Spleen (tissue), 7 donors: ENCODE measurements around a stretch of chr12.

DNA sequence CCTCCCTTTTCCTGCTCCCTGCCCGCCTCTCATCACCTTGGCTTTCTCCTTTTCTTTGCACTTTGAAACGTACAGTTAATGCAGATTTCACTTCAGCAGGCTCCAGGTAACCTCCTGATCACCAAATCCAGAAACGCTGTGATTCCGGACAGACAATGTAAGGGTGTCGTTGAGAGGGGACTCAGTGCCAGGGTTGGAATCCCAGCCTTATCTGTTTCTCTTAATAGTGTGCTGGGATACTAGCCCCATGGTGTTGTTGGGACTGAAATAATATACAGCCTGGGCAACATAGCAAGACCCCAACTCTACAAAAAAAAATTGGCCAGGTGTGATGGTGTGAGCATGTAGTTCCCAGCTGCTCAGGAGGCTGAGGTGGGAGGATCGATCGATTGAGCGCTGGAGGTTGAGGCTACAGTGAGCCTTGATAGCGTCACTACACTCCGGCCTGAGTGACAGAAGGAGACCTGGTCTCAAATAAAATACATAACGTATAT lies 1.2 kb downstream of the PEBP1 start:
- PRO-cap, 4 experiments = no peak in any of the 4 experiments
- RAMPAGE, long total RNA, 4 experiments = no peak in any of the 4 experiments

DNA sequence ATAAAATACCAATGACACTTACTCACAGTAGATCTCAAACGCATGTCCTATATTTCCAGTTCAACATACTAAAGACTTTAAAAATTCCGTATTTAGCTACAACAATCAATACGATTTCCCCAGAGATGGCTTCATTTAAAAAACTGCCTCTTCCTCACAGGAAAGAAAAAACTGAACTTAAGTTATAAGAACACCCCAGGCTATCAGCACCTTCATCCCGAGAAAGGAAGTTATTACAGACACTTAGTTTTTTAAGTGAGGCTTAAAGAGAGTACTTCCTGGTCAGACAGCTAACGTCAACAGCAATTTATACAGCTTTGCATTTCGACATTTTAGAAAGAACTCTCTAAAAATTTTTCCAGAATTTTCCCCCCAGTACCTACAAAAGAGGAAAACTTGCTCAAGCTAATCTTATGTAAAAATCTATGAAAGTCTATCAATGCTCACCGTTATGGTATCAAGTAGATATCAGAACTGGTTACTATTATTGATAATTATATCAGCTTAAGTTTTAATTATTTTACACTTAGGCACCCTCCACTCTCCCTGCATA lies 13.7 kb downstream of the TAOK3 start:
- PRO-cap, 4 experiments = peak in 3 of 4 experiments; most common plus-strand start position 271 of the sequence (in 2); most common minus-strand start position 226 of the sequence (in 3)
- RAMPAGE, long total RNA, 4 experiments = no peak in any of the 4 experiments

DNA sequence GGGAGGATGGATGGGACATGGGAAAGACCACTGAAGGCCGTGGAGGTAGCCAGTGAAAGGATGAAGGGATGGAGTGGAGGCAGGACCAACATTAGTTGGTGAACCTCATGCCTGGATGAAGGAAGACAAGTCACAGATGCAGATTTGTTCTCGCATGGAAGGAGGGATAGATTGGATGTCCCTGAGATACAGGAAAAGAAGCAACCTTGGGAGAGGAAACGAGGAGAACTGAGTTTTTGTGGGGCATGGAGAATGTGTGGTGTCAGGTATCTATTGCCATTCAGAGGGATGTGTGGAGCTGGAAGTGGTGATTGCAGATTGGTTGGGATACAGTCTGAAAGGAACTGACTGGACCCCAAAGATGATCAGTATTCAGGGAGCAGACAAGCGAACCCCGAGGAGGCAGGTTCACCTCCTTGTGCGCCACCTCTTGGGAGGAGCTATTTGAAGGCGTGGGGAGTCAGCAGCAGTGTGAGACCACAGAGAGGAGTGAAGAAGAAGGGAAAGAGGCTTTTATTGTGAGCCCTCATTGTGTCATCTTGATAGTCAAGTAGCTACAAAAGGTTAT lies 23.3 kb downstream of the SUDS3 start:
- PRO-cap, 4 experiments = no peak in any of the 4 experiments
- RAMPAGE, long total RNA, 4 experiments = no peak in any of the 4 experiments

GRCh38 chr12:119180370-119181560 lies 2.0 kb downstream of the HSPB8 start:
- PRO-cap, 4 experiments = peak in 4 of 4 experiments; most common plus-strand start chr12:119180950 (in 4); most common minus-strand start chr12:119180864 (in 2)
- RAMPAGE, long total RNA, 4 experiments = start-site peak on the plus strand in 2 of 4 experiments, at chr12:119181196-119181437 at its widest, 10 to 20 reads per replicate

DNA sequence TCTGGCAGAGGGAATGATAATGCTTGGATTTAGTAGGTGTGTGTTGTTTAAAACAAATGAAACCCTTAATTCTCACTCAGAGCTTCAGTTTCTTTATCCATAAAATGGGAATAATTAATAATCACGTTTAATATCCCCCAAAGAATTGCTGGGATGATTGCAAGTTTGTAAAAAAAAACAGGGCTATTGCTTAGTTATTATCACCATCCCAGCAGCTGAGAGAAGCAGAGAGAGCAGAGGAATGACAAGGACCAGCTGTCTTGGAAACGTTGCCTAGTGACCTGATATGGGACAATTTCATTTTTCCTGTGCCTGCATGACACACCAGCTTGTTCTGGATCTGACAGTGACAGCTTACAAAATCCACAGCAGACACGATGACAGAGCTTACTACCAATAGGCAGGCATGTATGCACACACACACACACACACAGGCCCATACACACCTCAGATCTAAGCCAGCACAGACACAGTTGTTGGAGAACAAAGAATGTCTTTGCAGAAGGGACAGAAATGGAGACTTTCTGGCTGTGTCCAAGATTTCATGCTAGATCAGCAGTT lies 25.3 kb downstream of the HSPB8 start:
- PRO-cap, 4 experiments = no peak in any of the 4 experiments
- RAMPAGE, long total RNA, 4 experiments = no peak in any of the 4 experiments

- PRO-cap, 4 experiments = no peak in any of the 4 experiments
- RAMPAGE, long total RNA, 4 experiments = no peak in any of the 4 experiments
These were observed 25.5 kb upstream of the CCDC60 start for GRCh38 chr12:119308930-119309544.

DNA sequence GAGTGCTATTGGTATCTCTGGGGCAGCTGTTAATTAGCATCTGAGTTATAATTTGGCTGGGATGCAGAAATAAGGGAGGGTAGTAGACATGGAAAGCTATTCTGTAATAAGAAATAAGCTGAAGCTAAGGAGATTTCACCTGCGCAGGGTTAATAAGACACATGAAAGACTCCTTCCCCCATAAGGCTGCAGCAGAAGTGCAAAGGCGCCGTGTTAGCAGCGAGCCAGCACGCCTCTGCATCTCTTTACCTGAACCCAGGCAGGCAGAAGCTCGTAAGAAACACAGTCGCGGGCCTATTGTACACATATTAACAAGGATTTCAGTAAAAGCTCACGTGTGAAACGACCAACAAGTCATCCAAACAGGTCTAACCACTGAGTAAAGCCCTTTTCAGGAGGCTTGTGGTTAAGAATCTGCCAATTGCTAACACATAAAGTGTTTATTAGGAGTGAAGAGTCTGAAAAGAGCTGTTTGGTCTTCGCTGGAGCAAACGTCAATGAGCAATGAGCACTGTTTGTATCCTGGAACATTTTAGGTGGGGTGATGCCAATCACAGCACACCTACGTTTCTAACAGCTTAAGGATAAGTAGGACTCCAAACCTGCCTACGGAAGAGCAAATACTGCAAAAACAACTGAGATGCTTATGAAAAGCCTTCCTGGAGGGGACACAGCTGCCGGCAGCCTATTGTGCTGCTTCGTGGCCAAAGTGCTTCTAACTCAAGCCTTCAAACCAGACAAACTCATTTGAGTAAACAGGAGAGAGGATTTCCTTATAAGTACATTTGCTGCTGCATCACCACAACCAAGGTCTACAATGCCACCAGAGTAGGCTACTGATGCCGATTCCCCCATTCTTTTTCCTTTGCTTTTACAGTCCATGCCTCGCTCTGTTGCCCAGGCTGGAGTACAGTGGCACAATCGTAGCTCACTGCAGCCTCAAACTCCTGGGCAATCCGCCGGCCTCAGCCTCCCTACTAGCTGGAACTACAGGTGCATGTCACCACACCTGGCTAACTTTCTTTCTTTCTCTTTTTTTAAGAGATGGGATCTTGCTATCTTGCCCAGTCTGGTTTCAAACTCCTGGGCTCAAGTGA lies 43.2 kb downstream of the PRKAB1 start:
- PRO-cap, 4 experiments = no peak in any of the 4 experiments
- RAMPAGE, long total RNA, 4 experiments = no peak in any of the 4 experiments

DNA sequence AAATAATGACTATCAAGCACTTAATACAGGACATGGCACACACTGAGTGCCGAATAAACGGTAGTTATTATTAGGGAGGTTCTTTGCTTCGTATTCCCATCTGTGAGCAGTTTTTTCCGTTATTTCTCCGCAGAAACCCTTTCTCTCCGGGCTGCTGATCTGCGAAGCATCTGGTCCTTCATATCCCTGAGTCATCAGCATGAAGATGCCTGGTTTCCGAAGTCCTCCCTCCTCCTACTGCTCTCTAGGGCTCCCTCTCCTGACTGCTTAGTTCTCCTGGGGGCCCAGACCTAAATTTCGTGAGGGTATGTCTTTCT lies 737 bp upstream of the BICDL1 start:
- PRO-cap, 4 experiments = no peak in any of the 4 experiments
- RAMPAGE, long total RNA, 4 experiments = no peak in any of the 4 experiments

DNA sequence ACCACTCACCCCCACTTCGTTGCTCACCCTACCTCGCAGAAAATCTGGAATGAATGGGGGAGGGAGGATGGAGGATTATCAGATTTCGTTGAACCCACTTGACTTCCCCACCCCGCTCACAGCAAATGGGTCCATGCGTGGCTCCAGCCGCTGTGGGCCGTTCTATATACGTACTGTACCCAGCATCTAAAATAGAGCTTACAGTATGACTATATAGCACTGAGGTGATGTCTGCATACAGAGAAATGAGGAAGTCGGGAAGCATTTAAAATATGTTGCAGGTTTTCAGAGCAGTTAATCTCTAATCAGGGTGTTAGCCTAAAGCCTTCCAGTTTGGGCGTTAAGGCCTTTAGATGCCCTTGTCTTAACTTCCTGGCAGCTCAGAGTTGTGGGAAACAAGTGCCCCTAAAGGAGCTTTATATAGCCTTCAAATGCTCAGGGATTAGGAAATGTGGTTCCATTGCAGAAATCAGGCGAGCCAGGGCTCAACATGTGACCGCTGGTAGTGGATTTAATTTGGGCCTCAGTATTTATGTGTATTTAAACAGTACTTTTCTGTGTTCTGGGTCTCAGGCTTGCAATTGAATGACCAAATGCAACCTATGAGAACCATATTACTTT lies 1.4 kb downstream of the BICDL1 start:
- PRO-cap, 4 experiments = no peak in any of the 4 experiments
- RAMPAGE, long total RNA, 4 experiments = no peak in any of the 4 experiments

GRCh38 chr12:120153192-120153879 lies 36.8 kb upstream of the RAB35 start:
- PRO-cap, 4 experiments = no peak in any of the 4 experiments
- RAMPAGE, long total RNA, 4 experiments = no peak in any of the 4 experiments

- PRO-cap, 4 experiments = no peak in any of the 4 experiments
- RAMPAGE, long total RNA, 4 experiments = no peak in any of the 4 experiments
These were observed 38.5 kb upstream of the RAB35 start for GRCh38 chr12:120155000-120155527.

- PRO-cap, 4 experiments = no peak in any of the 4 experiments
- RAMPAGE, long total RNA, 4 experiments = no peak in any of the 4 experiments
These were observed 1.1 kb upstream of the GCN1 start for GRCh38 chr12:120195641-120195929.

DNA sequence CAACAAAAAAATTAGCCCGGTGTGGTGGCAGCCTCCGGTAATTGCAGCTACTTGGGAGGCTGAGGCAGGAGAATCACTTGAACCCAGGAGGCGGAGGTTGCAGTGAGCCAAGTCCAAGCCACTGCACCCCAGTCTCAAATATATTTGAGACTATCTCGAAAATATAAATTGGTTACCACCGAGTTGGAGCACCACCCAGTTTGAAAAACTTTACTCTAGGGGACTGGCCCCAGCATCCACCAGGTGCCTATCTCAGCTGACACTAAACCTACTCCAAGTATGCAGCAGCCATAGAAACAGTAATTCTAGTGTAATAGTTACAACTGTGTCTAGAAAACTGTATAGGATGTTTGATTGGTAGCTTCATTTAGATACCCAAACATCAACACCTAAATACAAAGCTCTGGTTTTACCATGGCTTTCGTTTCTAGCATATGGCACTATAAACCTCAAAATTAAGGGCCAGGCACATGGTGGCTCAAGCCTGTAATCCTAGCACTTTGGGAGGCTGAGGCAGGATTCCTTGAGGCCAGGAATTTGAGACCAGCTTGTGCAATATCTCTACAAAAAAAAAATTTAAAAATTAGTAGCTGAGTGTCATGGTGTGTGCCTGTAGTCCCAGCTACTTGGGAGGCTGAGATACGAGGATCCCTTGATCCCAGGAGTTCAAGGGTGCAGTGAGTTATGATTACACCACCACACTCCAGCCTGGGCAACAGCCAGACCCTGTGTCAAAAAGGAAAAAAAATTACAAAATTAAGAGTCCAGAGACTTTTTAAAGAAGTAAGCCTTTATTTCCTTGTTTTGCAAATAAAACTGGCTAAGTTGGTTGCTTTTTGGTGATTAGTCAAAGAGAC lies 1.6 kb upstream of the GCN1 start:
- PRO-cap, 4 experiments = no peak in any of the 4 experiments
- RAMPAGE, long total RNA, 4 experiments = no peak in any of the 4 experiments

GRCh38 chr12:120225255-120225454 lies 24.2 kb upstream of the RPLP0 start:
- PRO-cap, 4 experiments = no peak in any of the 4 experiments
- RAMPAGE, long total RNA, 4 experiments = no peak in any of the 4 experiments

DNA sequence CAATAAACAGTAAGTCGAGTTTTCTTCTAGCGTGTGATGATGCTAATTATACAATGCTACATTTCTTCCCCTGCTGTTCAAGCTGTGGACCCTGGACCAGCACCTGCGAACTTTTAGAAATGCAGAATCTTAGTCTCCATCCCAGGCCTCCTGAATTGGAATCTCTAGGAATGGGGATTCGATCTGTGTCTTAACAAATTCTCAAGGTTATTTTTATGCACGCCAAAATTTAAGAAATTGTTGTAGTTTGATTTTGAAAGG lies 12.2 kb upstream of the SIRT4 start:
- PRO-cap, 4 experiments = no peak in any of the 4 experiments
- RAMPAGE, long total RNA, 4 experiments = no peak in any of the 4 experiments

DNA sequence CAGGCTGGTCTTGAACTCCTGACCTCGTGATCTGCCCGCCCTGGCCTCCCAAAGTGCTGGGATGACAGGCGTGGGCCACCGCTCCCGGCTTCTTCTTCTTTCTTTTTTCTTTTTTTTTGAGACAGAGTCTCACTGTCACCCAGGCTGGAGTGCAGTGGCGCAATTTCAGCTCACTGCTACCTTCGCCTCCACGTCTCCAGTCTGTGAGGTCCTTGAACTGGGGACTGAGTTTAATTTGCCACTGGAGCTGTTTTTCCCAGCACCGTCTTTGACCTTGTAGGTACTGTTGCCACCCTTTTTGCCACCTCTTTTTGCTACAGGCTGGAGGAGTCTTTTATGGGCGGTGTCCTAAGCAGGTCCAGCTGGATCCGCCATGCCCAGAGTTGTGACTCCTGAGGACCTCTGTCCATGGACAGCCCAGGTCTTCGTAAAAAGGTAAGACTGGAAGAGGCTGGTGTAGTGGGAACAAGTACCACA lies 11.6 kb upstream of the SIRT4 start:
- PRO-cap, 4 experiments = no peak in any of the 4 experiments
- RAMPAGE, long total RNA, 4 experiments = no peak in any of the 4 experiments

- PRO-cap, 4 experiments = peak in 2 of 4 experiments; most common plus-strand start chr12:120496939 (in 1); most common minus-strand start chr12:120496737 (in 1)
- RAMPAGE, long total RNA, 4 experiments = no peak in any of the 4 experiments
These were observed 874 bp downstream of the DYNLL1 start for GRCh38 chr12:120496526-120497448.

DNA sequence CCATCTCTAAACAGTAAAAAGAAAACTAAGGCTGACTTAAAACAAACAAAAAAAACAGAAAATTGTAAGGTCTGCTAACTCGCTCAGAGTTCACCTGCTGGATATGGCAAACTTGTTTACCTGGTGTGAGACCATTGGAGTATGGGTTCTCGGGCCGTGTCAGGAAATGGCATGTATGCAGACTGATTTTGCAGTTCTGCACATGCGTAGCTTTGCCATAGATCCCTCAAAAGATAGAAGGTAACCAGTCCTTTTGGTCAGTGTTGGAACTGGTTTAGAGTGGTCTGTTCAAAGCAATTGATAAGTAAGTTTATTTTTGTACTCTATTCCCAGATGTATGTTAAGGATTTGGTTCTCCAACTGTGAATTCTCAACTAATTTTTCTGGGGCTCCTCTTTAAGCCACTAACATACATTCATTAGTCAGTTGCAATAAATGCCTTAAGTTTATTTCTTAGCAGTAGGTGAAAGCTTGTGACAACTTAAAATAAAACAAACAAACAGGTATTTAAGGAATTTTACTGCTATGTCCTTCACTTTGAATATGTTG lies 2.3 kb downstream of the RNF10 start:
- PRO-cap, 4 experiments = peak in 1 of 4 experiments; most common minus-strand start position 161 of the sequence (in 1)
- RAMPAGE, long total RNA, 4 experiments = no peak in any of the 4 experiments

GRCh38 chr12:120570646-120571699 lies 10.2 kb downstream of the POP5 start:
- PRO-cap, 4 experiments = no peak in any of the 4 experiments
- RAMPAGE, long total RNA, 4 experiments = no peak in any of the 4 experiments

- PRO-cap, 4 experiments = no peak in any of the 4 experiments
- RAMPAGE, long total RNA, 4 experiments = no peak in any of the 4 experiments
These were observed 11.2 kb downstream of the CABP1 start for GRCh38 chr12:120651641-120652092.